Thyroid gland (tissue), 7 donors: Measurements from ENCODE around the genes PRR32, SLC25A14, GPR119 and IGSF1.

DNA sequence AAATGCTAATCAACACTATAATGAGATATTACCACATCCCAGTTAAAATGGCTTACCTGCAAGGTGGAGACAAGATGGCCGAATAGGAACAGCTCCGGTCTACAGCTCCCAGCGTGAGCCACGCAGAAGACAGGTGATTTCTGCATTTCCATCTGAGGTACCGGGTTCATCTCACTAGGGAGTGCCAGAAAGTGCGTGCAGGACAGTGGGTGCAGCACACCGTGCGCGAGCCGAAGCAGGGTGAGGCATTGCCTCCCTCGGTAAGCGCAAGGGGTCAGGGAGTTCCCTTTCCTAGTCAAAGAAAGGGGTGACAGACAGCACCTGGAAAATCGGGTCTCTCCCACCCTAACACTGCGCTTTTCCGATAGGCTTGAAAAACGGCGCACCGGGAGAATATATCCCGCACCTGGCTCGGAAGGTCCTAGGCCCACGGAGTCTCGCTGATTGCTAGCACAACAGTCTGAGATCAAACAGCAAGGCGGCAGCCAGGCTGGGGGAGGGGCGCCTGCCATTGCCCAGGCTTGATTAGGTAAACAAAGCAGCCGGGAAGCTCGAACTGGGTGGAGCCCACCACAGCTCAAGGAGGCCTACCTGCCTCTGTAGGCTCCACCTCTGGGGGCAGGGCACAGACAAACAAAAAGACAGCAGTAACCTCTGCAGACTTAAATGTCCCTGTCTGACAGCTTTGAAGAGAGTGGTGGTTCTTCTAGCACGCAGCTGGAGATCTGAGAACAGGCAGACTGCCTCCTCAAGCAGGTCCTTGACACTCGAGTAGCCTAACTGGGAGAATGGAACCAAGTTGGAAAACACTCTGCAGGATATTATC, 92.5 kb downstream of the DCAF12L1 start:
- PRO-cap, 2 experiments = no peak in any of the 2 experiments
- RAMPAGE, long total RNA, 5 experiments = no peak in any of the 5 experiments

DNA sequence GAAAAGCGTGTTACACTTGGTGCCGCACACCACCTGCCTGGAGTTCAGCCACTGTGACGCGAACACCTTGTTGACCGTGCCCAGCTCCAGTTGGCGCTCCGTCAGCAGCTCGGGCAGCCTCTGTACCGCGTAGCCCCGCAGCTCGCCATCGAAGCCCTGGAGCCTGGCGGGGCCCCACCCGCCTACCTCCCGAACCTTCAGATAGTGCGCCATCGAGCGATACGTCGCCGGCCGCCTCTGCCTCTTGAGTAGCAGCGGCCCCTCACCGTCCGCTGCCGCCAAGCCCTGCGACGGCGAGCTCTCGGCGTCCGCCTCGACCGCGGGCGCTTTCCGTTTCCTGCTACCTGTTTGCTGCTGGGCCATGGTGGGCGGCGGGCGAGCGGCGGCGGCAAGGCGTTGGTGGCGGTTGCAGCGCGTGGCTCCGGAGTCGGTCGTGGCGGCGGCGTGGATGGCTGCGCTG, 338 bp downstream of the DCAF12L1 start:
- PRO-cap, 2 experiments = no peak in any of the 2 experiments
- RAMPAGE, long total RNA, 5 experiments = no peak in any of the 5 experiments

- PRO-cap, 2 experiments = no peak in any of the 2 experiments
- RAMPAGE, long total RNA, 5 experiments = no peak in any of the 5 experiments
These were observed at the start of gene PRR32 for GRCh38 chrX:126819489-126820029. TSS of gene PRR32 (plus strand) at chrX:126819729.

- PRO-cap, 2 experiments = no peak in any of the 2 experiments
- RAMPAGE, long total RNA, 5 experiments = no peak in any of the 5 experiments
These were observed 16.5 kb downstream of the PRR32 start for GRCh38 chrX:126835917-126836494.

DNA sequence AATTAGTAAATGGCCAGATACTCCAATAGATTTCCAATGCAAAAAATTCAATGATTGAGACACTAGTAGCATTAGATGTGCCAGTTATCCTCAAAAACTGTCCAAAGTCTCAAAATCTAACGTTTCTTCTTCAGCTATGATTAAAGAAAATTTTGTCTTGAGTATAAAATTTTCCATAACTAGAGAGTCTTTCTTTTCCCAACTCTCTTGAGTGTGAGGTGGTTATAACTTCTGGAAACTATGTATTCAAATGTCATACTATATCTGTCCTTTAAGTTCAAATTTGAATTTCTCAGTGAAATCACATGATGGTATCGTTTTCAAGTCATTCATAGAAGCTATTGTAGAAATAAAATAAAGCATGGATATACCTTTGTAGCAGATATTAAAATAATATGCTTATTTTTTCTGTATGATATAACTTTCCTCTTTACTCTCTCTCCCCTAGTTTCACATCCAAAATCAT, 257.5 kb downstream of the PRR32 start:
- PRO-cap, 2 experiments = no peak in any of the 2 experiments
- RAMPAGE, long total RNA, 5 experiments = no peak in any of the 5 experiments

GRCh38 chrX:129539892-129540075, 275 bp upstream of the OCRL start:
- PRO-cap, 2 experiments = no peak in any of the 2 experiments
- RAMPAGE, long total RNA, 5 experiments = no peak in any of the 5 experiments

DNA sequence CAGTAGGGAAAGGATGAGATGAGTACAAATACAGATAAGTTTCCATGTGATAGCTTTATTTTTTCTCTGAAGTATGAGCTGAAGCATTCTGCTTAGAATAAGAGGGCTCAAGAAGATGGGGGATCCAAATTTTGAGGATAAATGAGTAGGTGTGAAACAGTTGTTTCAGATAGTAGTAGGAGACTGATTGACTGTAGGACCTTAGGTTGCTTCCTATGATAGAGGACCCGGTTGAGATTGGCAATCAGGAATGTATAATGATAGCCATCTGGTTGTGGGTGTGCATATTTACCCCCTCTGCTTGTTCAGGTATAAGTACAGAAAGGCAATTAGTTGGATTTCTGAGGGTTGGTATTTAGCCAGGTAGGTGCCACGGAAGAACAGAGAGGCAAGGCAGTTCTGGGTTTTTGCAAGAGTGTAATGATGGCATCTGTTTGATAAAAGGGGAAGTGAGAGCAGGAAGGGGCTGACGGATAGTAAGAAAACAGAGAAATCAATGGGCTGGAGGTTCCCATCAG, 13.6 kb downstream of the OCRL start:
- PRO-cap, 2 experiments = no peak in any of the 2 experiments
- RAMPAGE, long total RNA, 5 experiments = no peak in any of the 5 experiments

DNA sequence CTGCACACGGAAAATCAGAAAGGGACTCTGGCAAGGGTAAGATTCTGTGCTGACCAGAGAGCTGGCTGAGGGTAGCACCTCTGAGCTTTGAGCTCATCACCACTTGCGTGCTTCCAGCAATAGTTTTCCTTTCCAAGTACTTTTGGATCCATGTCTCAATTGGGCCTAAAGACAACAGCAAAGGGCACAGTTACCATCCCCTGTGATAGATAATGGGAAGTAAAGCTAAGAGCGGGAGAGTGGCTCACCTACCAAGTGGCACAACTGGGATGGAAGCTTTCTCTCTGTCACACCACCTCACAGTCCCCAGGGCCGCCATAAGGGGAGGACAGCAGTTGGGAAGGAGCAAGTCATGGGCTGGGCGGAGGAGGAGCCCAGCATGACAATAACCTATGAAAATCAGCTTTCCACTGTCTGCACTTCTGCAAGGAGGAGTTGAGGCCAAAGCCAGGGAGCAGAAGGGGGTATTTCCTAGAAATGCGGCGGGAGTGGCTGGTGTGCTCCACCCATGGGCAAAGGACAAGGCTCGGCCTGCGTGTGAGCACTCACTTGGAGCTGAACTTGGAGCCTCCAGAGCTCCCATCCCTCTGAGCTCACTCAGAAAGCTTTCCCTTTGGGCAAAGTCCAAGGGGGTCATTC, 18.7 kb downstream of the APLN start:
- PRO-cap, 2 experiments = no peak in any of the 2 experiments
- RAMPAGE, long total RNA, 5 experiments = no peak in any of the 5 experiments

DNA sequence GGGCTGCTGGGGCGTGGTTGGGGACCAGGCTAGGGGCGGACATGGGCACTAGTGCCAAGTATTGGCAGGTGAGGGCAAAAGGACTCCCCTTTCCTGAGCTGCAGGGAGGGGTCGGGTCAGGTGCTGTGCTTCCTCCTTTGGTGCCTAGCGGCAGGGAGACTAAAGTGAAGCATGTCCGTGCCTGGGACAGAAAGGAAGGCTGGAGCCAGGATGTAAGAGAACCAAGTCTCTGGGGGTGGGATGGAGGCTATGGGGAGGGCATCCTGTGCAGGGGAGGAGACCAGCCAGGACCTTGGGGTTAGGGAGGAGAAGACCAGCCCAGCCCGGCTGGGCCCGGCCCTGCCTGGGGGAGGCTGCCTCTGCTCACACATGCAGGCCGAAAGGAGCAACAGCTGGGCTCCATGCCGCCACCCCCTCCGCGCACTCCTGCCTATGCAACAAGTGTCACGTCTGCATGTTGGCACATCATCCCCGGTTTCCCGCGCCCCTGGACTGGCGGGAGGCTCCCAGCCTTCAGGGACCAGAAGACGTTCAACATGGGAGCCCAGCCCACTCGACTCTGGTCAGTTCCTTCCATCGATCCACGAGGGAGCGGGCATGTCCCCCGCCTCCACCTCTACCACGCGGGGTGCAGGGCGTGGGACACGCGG, 1.0 kb downstream of the APLN start:
- PRO-cap, 2 experiments = no peak in any of the 2 experiments
- RAMPAGE, long total RNA, 5 experiments = no peak in any of the 5 experiments

DNA sequence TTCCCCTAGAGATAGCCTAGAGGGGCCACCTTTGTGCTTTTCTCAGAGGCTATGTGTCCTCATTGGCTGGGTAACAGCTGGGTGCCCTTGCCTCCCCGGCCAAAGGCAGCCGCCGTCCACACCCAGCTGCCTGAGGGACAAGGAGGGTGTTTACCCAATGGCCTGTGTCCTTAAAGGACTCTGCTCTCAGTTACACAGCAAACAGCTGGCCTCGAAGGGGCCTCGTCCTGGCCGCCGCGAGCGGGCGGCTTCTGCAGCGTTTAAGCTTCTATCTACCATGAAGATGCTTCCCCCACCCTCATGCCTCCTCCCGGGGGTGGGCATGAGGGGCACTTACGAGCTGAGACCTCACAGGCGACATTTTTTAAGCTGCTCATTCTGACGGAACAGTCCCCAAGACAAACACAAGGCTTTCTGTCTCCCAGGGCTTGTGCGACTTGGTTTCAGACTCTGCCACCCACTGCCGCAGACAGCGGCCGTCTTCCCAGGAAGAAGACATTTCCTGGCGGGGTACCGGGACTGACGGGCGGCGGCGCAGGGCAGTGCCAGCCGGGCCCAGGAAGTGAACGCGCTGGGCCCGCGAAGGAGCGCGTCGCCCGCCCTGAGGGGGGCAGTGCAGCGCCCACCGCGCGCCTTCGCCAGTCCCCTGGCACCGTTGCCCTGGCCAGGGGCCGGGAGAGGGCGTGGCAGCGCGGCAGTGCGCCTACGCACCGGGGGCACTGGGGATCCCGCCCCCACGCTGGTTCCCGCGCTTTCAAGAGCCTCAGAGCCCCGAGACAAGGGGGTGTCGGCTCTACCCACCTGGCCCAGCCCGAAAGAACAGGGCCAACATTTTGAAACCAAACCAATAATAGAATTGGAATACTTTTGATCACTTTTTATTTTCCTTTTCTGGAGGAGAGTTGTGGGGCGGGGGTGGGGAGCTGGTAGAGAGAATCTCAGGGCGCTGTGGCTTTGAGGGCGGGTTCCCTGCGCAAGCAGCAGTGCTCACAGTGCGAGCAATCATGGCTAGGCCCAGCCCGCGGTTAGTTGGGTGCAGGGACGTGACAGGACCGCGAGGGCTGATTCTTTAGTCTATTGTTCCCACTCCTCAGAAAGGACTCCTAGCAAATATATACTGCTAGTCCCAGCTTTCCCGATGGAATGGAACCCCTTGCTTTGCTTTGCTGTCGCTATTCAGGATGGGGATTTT, 23.4 kb upstream of the APLN start:
- PRO-cap, 2 experiments = peak in 2 of 2 experiments; most common plus-strand start position 200 of the sequence (in 1); most common minus-strand start position 564 of the sequence (in 2)
- RAMPAGE, long total RNA, 5 experiments = start-site peak on the minus strand in 1 of 5 experiments, centred at position 526 of the sequence, 24 reads per replicate

- PRO-cap, 2 experiments = no peak in any of the 2 experiments
- RAMPAGE, long total RNA, 5 experiments = no peak in any of the 5 experiments
These were observed 20.8 kb upstream of the XPNPEP2 start for GRCh38 chrX:129717717-129718678.

- PRO-cap, 2 experiments = peak in 1 of 2 experiments; most common plus-strand start chrX:129777450 (in 1); most common minus-strand start chrX:129777436 (in 1)
- RAMPAGE, long total RNA, 5 experiments = no peak in any of the 5 experiments
These were observed 2.8 kb upstream of the SASH3 start for GRCh38 chrX:129776667-129777689.

- PRO-cap, 2 experiments = no peak in any of the 2 experiments
- RAMPAGE, long total RNA, 5 experiments = no peak in any of the 5 experiments
These were observed 27.8 kb downstream of the ELF4 start for GRCh38 chrX:130081940-130083406.

DNA sequence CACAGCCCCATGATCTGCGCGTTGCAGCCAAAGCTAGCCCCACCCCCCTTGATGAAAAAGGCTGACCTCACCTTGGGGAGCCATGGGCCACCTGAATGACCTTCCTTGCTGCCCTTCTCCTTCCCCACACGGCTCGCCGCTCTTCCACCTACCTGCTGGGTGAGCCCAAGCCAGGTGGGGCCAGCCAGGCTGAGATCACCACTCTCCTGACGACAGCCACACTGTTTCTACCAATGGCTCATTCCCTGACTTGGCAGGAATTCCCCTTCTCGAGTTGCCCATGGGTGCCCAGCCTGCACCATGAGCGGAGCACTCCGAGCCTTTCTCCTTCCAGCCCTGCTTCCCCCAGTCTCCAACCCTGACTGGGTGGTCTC, 4.0 kb upstream of the ELF4 start:
- PRO-cap, 2 experiments = no peak in any of the 2 experiments
- RAMPAGE, long total RNA, 5 experiments = no peak in any of the 5 experiments

- PRO-cap, 2 experiments = no peak in any of the 2 experiments
- RAMPAGE, long total RNA, 5 experiments = no peak in any of the 5 experiments
These were observed 31.0 kb upstream of the ZNF280C start for GRCh38 chrX:130299639-130300215.

DNA sequence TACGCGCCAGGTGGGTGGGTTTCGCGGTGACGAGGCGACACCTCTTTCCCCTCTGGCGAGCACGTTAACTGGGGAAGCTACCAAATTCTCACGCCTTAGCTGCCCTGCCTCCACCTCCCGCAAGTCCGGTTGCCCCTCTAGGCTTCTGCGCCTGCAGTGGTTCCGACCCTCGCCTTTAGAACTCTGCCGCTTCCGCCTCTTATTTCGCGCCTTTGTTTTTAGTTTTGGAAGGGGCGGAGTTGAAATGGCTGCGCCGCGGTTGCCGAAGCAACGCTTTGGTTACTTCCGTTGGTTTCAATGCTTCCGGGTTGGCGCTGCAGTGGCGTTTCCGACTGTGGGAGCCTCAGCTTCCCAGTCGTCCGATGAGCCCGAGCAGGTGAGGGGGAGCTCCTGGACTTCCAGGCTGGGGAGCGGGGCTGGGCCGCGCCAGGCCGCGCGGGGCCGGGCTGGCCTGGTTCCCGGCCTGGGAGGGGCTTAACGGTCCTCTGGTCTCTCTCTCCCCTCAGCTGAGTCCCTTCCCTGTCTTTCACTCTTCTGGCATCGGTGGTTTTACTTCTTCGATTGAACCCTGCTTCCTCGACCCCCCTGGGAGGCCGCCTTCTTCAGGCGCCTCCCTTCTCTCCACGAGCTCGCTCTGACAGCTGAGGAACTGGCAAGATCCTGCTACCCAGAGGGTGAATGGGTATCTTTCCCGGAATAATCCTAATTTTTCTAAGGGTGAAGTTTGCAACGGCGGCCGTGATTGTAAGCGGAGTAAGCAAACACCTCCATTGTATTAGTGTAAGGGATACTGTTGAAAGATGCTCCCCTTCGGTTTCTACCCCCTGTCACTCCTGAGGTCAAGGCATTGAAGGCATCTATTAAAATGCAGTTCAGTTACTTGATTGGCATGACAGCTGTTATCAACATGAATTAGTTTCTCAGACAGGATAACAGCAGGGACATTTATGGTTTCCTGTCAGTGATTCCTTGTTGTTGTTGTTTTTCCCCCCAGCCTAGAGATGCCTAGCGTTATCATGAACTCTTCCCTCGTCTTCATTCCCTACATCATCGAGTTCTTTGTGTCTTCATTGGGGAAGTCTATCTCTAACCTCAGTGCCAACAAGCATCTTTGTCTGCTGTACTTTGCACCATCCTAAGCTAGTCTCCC, at the start of gene SLC25A14:
Gene SLC25A14 (plus strand): TSS at position 319 of the 1,150 bp plus-strand sequence.
- PRO-cap, 2 experiments = peak in 2 of 2 experiments; most common plus-strand start position 354 of the sequence (in 2); most common minus-strand start position 185 of the sequence (in 2)
- RAMPAGE, long total RNA, 5 experiments = start-site peak on the plus strand in 5 of 5 experiments, centred at positions 313 to 361 of the sequence, 23 to 58 reads per replicate

DNA sequence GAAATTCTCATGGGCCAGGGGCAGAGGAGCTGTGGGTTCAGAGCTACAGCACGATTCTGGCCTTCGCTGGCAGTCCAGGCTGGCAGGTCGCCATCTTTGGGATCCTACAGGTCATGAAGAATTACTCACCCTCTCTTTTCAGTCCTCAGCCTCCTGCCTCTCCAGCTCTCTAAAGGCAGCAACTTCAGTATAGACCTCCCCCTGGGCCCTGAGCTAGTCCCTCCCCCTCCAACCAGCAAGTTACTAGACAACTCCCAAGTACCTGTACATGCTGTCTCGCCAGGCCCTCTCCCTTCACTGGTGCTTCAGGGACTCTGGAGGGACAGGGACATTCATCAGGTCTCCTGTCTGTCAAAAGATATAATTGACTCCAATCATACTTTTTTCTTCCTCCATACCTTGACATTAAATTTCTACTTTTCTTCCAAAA, at the start of gene GPR119:
Gene GPR119 (minus strand): TSS at position 177 of the 430 bp plus-strand sequence.
- PRO-cap, 2 experiments = no peak in any of the 2 experiments
- RAMPAGE, long total RNA, 5 experiments = no peak in any of the 5 experiments

DNA sequence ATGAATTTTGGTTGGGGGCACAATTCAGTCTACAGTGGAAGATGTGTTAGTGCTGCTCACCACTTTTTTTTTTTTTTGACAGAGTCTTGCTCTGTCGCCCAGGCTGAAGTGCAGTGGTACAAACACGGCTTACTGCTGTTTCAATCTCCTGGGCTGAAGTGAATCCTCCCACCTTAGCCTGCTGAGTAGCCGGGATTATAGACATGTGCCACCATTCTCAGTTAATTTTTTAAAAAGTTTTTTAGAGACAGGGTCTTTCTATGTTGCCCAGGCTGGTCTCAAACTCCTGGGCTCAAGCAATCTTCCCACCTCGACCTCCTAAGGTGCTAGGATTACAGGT, 162.4 kb downstream of the RBMX2 start:
- PRO-cap, 2 experiments = no peak in any of the 2 experiments
- RAMPAGE, long total RNA, 5 experiments = no peak in any of the 5 experiments

DNA sequence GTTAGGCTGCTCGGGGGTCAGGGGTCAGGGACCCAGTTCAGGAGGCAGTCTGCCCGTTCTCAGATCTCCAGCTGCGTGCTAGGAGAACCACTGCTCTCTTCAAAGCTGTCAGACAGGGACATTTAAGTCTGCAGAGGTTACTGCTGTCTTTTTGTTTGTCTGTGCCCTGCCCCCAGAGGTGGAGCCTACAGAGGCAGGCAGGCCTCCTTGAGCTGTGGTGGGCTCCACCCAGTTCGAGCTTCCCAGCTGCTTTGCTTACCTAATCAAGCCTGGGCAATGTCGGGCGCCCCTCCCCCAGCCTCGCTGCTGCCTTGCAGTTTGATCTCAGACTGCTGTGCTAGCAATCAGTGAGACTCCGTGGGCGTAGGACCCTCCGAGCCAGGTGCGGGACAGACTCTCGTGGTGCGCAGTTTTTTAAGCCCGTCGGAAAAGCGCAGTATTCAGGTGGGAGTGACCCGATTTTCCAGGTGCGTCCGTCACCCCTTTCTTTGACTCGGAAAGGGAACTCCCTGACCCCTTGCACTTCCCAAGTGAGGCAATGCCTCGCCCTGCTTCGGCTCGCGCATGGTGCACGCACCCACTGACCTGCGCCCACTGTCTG, 99.5 kb downstream of the ARHGAP36 start:
- PRO-cap, 2 experiments = no peak in any of the 2 experiments
- RAMPAGE, long total RNA, 5 experiments = start-site peak on the plus strand in 2 of 5 experiments, centred at positions 259 to 309 of the sequence, 10 to 16 reads per replicate

GRCh38 chrX:131289148-131289840, at the start of gene IGSF1:
TSS of gene IGSF1 (minus strand) at chrX:131289306.
- PRO-cap, 2 experiments = peak in 2 of 2 experiments; most common minus-strand start chrX:131289277 (in 2)
- RAMPAGE, long total RNA, 5 experiments = start-site peak on the minus strand in 2 of 5 experiments, at chrX:131289253-131289312 at its widest, 13 to 22 reads per replicate